IMR-90 (cell line): ENCODE measurements around the genes ADAMTS20 and SCAF11.

DNA sequence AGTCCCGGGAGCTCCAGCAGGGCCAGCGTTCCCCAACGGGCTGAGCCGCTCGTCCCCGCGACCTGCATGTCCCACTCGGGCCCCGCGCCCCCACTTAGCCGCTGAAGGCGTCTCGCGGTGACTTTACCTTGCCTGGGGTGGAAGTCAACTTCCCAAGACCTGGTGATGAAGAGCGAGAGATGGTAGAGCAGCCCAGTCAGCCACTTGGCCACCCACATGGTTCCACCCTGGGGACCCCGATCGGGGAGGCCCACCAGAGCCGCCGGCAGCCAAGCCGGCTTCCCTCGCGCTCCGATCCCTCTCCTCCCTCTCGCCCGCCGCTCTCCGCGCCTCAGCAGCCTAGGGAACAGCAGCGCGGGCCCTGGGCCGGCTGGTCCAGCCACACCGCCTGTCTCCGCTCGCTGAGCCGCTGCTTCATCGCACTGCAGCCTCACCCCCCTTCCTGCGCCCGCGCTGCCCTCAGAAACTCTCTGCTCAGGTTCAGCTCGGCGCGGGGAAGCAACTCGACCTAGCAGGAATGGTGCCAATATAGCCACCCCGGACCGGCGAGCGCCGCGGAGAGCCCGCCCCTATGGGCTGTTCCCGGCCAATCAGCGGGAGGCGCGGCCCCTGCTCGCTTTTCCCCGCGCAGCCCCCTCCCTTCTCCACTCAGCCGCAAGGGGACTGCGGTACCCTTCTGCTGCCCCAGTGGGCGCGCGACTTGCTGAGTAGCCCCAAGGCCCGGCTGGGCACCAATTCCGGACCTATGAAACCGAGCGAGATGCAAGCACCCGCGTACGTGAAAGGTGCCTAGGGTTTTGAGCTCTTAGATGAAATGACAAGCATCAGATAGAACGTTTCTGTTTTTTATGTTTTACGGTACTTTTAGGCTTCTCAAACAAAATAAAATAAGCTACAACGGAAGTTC lies at the start of gene ADAMTS20:
Gene ADAMTS20 (minus strand): TSS at position 500 of the 907 bp plus-strand sequence.
- RRBS: 3% methylated on average over 10 of the region's 72 CpGs
CAGE:
- cytosol, long polyA plus RNA: no peak
- long polyA plus RNA: no peak
- nucleus, long polyA plus RNA: no peak

- RRBS: no CpG with 5 or more reads among the region's 3 CpGs
CAGE:
- cytosol, long polyA plus RNA: no peak
- long polyA plus RNA: no peak
- nucleus, long polyA plus RNA: no peak
These were observed 56.7 kb downstream of the TMEM117 start for GRCh38 chr12:43892375-43893218.

- RRBS: no CpG with 5 or more reads among the region's 9 CpGs
CAGE:
- cytosol, long polyA plus RNA: no peak
- long polyA plus RNA: no peak
- nucleus, long polyA plus RNA: no peak
These were observed 28.7 kb downstream of the ANO6 start for GRCh38 chr12:45244511-45245125.

- RRBS: no CpG with 5 or more reads among the region's 2 CpGs
CAGE:
- cytosol, long polyA plus RNA: no peak
- long polyA plus RNA: no peak
- nucleus, long polyA plus RNA: no peak
These were observed 74.2 kb downstream of the ANO6 start for GRCh38 chr12:45289956-45290706.

DNA sequence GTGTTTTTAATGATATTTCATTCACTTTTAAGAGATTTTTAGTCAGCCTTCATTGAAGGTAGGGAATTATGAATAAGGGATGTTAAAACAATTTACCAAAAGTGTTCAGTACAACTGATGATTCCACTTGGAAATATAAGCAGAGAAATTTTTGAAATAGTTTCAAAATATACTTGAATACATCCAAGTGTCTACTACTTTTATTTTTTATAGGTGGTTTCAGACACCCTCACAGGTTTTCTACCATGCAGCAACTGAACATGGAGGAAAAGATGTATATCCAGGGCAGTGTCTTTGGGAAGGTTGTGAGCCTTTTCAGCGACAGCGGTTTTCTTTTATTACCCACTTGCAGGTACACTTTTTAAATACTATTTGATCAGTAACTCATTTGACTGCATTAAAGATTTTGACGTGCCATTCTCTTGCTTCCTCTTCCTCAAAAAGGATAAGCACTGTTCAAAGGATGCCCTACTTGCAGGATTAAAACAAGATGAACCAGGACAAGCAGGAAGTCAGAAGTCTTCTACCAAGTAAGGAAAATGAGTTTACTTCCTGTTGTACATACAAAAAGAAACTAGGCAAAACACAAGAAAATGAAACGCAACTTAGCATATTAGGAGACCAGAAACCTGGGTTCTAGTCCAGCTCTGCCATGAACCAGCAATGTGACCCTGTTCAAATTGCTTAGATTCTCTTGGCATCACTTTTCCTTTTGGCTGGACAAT lies 98.6 kb downstream of the SCAF11 start:
- RRBS: no CpG with 5 or more reads among the region's 4 CpGs
CAGE:
- cytosol, long polyA plus RNA: no peak
- long polyA plus RNA: no peak
- nucleus, long polyA plus RNA: no peak

DNA sequence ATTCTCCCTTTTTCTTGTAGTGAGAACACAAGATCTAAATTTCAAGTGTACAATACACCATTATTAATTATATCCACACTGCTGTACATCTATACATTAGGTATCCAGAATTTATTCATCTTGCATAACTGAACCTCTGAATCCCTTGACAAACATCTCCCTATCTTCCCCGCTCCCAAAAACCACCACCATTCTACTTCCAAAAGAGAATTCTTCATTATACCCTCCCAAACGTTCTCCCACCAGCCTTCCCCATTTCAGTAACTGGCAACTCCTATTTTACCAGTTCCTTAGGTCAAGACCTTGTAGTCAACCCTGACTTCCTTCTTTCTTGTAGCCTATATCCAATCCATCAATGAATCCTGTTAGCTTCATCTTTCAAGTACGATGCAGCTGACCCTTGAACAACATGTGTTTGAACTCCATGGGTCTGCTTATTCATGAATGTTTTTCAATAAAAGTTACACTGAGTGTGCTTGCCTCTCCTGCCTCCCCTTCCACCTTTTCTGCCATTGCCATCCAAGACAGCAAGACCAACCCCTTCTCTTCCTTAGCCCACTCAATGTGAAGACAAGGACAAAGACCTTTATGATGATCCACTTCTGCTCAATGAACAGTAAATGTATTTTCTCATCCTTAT lies 48.9 kb downstream of the SCAF11 start:
- RRBS: no CpG with 5 or more reads among the region's 3 CpGs
CAGE:
- cytosol, long polyA plus RNA: no peak
- long polyA plus RNA: no peak
- nucleus, long polyA plus RNA: no peak

GRCh38 chr12:45990169-45990775 lies at the start of gene SCAF11:
Gene SCAF11 (minus strand): TSS chr12:45990574.
- RRBS: 2% methylated on average over 8 of the region's 61 CpGs
CAGE:
- cytosol, long polyA plus RNA: no peak
- long polyA plus RNA: no peak
- nucleus, long polyA plus RNA: start-site peak on the minus strand at chr12:45990533-45990598, 379 and 168 reads in 2 replicates

DNA sequence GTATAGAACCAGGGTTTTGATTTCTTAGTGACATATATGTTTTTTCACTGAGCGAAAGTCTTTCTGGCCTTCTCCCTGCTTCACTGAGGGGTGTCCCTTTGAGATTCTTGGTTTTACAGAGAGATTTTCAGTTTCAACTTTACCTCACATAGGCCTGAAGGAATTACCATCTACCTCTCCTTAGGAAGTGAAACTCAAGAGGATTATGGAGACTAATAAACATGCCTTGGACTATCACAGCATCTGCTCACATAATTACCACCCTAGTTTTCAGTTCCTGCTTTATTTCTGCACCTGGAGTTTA lies 118.3 kb upstream of the SCAF11 start:
- RRBS: no CpG with 5 or more reads among the region's 1 CpG
CAGE:
- cytosol, long polyA plus RNA: no peak
- long polyA plus RNA: no peak
- nucleus, long polyA plus RNA: no peak

DNA sequence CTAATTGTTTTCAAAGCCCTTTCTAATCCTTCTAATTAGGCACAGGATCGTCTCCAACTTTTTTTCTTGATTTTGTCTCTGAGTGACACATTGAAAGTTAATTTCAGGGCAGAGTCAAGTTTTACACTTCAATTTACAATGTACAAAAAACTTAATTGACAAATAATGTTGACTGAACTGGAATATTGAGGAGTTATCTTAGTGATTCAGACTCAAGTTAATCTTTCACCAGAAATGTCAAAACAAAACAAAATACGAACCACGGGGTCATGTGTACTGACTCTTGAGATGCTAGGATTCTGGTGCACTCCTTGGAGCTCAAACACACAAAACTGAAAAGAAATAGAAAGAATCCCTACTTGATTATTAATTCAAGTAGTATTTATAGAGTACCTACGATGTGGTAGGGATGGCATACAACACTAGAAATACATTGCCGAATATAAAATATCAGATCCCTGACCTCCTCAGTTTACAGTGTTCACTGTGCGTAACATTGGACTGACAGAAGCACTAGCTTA lies 134.1 kb upstream of the SCAF11 start:
- RRBS: no CpG with 5 or more reads among the region's 6 CpGs
CAGE:
- cytosol, long polyA plus RNA: no peak
- long polyA plus RNA: no peak
- nucleus, long polyA plus RNA: no peak

DNA sequence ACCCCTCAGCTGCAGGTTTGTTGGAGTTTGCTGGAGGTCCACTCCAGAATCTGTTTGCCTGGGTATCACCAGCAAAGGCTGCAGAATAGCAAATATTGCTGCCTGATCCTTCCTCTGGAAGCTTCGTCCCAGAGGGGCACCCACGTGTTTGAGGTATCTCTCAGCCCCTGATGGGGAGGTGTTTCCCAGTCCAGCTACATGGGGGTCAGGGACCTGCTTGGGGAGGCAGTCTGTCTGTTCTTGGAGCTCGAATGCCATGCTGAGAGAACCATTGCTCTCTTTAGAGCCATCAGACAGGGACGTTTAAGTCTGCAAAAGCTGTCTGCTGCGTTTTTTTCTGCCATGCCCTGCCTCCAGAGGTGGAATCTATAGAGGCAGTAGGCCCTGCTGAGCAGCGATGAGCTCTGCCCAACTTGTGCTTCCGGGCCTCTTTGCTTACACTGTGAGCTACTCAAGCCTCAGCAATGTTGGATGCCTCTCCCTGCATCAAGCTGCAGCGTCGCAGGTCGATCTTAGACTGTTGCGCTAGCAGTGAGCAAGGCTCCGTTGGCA lies 73.6 kb downstream of the SLC38A1 start:
- RRBS: no CpG with 5 or more reads among the region's 12 CpGs
CAGE:
- cytosol, long polyA plus RNA: no peak
- long polyA plus RNA: no peak
- nucleus, long polyA plus RNA: no peak

- RRBS: no CpG with 5 or more reads among the region's 4 CpGs
CAGE:
- cytosol, long polyA plus RNA: no peak
- long polyA plus RNA: no peak
- nucleus, long polyA plus RNA: no peak
These were observed 7.8 kb downstream of the SLC38A1 start for GRCh38 chr12:46260804-46261628.

- RRBS: 4% methylated on average over 1 of the region's 4 CpGs
CAGE:
- cytosol, long polyA plus RNA: no peak
- long polyA plus RNA: no peak
- nucleus, long polyA plus RNA: no peak
These were observed 923 bp downstream of the SLC38A1 start for GRCh38 chr12:46268095-46268144.

DNA sequence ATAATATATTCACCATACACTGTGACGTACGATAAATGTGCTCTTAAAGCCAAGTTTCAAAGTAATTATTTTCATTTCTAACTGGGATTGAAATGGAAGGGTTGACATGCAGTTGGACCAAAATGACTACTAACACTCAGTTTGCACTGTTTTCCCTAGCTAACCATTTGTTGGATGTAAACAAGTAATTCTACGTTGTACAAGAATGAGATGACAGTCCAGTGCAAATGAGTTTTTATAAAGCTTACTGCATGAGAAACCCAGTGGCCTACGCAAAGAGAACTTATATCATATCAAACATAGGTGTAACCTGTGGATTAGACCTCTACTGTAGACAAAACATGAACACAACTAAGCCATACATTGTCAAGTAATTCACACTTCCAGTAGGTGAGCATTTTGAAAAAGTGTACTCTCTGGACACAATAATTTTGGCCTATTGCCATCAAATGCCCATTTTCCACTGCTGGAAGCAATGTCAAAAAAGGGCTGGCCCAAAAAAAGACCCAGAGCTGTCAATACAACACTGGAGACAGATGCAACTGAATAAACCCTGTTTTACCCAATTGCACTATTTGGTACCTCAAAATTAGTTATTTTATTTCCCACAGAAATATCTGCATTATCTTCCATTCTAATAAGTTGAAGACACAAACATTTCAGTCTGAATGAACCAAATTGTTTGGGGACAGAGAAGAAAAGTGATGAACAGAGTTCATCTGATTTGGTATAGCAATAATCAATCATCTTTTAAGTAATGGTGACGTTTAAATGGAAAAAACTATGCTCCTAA lies 12.7 kb downstream of the SLC38A2 start:
- RRBS: no CpG with 5 or more reads among the region's 5 CpGs
CAGE:
- cytosol, long polyA plus RNA: no peak
- long polyA plus RNA: no peak
- nucleus, long polyA plus RNA: no peak

GRCh38 chr12:46366770-46367258 lies 5.8 kb downstream of the SLC38A2 start:
- RRBS: no CpG with 5 or more reads among the region's 5 CpGs
CAGE:
- cytosol, long polyA plus RNA: no peak
- long polyA plus RNA: no peak
- nucleus, long polyA plus RNA: no peak

GRCh38 chr12:46368028-46369081 lies 4.2 kb downstream of the SLC38A2 start:
- RRBS: no CpG with 5 or more reads among the region's 3 CpGs
CAGE:
- cytosol, long polyA plus RNA: no peak
- long polyA plus RNA: no peak
- nucleus, long polyA plus RNA: no peak

GRCh38 chr12:46370720-46371200 lies 1.8 kb downstream of the SLC38A2 start:
- RRBS: no CpG with 5 or more reads among the region's 4 CpGs
CAGE:
- cytosol, long polyA plus RNA: no peak
- long polyA plus RNA: no peak
- nucleus, long polyA plus RNA: no peak

GRCh38 chr12:46382118-46382691 lies 9.6 kb upstream of the SLC38A2 start:
- RRBS: 60% methylated on average over 6 of the region's 13 CpGs
CAGE:
- cytosol, long polyA plus RNA: no peak
- long polyA plus RNA: no peak
- nucleus, long polyA plus RNA: no peak

DNA sequence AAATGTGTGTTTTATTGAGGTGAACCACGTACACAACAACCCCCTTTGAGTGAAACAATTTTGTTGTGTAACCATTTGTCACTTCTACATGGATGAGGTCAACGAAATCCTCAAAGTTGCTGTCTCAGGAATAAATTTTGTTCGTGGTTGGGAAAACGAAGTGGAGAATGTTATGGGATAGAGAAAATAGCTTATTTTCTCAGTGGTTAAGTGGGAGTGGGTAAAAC lies 10.0 kb upstream of the SLC38A2 start:
- RRBS: no CpG with 5 or more reads among the region's 4 CpGs
CAGE:
- cytosol, long polyA plus RNA: no peak
- long polyA plus RNA: no peak
- nucleus, long polyA plus RNA: no peak

DNA sequence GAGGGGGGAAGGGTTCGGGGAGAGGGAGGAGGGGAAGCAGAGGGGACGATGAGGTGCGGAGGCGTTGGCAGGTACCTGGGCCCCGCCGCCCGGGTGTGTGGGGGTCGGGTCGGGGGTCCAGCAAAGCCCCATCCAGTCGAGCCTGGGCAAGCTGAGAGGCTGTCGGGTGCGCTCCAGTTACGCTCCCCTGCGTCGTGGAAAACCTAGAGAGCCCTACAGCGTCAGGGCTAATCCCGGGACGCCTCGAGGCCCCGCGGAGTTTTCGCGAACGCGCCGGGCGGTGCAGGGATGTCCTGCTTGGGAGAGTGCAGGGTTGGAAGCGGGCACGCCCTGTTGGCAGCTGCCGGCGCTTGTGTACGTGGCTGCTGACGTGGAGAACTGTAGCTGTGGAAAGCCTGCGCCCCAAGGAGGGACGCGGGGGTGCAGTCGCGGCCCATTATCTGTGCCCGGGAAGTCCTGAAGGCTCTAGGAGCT lies 11.1 kb upstream of the SLC38A2 start:
- RRBS: 1% methylated on average over 22 of the region's 39 CpGs
CAGE:
- cytosol, long polyA plus RNA: start-site peak on the plus strand centred at position 32 of the sequence, 26 bp wide, 42 and 49 reads in 2 replicates
- long polyA plus RNA: no peak
- nucleus, long polyA plus RNA: no peak

GRCh38 chr12:46410354-46411128 lies 38.0 kb upstream of the SLC38A2 start:
- RRBS: no CpG with 5 or more reads among the region's 6 CpGs
CAGE:
- cytosol, long polyA plus RNA: no peak
- long polyA plus RNA: no peak
- nucleus, long polyA plus RNA: no peak